ENCODE measurements around the genes TEX19 and FOXK2.

DNA sequence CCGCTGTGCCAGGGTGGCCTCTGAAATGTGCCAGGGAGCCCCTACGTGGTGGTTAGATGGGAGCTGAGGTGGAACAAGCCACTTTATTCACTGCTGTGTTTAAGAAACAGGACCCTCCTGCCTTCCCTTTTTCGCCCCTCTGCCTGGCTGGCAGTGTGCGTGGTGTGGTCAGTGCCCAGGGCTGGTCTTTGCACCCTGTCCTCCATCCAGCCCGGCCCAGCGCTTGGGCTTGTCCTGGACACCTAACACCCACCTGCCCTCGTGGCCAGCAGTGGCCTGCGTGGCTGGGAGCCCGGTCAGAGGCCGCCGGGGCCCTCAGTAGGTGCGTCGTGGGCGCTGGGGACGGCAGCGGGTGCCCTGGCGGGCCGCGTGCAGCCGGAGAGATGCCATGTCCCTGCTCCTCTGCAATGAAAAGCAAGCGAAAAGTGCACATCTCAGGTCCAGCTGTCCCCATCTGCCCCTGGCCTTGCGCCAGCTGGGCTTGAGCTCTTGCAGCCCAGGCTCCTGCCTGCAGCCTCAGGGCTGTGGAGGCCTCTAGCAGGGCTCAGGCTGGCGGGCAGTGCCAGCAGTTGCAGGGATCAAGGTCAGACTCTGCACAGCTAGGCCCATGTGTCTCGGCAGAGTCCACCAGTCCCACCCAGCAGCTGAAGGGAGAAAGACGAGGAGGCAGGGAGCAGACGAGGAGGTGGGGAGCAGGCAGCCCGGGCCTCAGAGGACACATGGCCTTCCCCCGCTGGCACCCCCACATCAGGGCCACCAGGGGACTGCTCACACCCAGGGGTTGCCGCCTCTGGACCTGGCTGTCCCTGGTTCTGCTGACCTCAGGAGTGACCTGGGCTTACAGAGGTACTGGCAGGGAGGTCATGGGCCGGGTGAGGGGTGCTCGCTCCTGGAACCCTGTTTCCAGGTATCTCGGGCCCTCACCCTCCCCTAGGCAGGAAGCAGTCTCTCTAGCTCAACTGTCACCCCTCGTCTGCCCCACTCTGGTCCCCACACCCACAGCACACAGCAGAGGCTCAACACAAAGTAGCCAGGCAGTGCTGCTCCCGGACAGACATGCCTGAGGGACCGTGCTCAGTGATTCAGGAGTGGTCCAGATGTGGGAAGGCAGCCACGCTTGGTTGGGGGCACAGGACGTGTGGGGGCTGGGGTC lies 11.2 kb downstream of the SLC16A3 start:
- PRO-cap: no peak
- RAMPAGE, long total RNA, 3 experiments: no peak in any of the 3 experiments

DNA sequence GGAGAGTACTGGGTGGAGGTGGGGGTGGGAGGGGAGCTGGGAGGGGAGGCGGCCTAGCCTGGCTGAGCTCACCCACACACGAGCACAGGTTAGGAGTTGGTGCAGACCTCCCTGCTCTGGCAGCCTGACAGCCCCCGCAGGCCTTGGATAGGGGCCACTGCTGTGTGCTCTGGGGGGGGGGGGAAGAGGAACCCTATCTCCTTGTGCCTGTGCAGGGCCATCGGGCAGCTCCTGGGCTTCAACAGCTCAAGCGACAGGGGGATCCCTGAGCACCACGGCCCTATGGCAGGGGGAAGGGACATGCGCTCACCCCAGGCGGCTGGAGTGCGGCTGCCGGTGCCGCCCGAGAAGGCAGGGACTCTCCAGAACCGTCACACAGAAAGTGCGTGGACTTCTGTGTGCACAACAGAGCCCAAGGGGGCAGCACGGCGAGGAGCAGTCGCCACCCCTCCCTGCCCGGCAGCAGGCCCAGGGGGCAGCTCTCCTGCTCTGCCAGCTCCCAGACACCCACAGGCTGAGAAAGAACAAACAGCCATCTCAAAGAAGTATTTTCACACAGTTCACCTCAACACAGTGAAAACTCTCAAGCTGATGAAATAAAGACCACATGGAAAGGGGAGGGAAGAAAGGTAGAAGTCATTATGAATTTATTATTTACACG lies 13.3 kb downstream of the SLC16A3 start:
- PRO-cap: bidirectional peak, plus-strand start at position 81 of the sequence, minus-strand start outside the sequence
- RAMPAGE, long total RNA, 3 experiments: start-site peak on the plus strand in 1 of 3 experiments, centred at position 241 of the sequence, 5 reads per replicate

DNA sequence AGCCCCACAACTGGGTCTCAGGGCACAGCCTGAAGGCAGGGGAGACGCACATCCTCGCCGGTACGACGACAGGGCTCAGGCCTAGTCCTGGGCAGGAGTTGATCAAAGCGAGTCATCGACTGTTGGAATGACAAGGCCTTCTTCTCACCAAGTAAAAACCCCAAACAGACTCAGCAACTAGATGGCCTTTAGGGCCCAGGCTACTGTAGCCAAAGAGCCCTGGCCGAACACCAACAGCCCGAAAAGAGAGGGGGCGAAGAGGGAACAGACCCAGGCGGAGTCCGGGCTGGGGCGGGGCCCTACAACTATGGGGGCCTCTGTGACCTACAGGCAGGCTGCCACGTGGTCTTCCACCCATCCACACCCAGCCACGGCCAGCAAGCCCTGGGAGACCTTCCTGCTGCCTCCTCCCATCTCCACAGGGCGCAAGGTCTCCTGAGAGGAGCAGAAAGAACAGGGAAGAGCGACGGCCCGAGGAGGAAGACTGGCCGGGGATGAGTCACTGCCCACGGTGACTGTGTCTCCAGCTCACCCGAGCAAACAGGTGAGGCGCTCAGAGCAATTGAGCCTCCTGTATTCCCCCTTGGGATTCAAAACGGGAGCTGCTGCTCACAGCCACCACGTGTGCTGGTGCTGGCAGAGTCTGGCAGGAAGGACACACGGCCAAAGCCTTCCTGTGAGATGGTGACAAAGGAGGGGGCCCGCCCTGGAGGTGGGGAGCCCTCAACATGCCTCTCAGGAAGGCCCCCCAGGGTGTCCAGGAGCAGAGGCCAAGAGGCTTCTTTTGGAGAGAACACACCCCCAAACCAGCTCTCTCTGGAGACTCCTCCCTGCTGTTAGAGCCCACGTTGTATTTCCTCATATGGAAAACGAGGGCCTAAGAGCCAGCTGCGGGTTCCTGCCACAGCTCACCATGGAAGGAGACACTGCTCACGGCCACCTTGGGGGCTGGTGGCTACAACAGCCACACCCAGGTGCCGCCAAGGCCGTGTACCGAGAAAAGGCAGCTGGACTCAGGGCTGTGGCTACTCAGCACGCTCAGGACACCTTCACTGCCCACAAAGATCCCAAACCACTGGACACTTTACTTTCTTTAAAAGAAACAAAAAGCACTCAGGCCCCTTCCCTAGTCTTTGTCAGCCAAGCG lies 17.9 kb downstream of the SLC16A3 start:
- PRO-cap: unidirectional peak, plus-strand start at position 861 of the sequence
- RAMPAGE, long total RNA, 3 experiments: no peak in any of the 3 experiments

- PRO-cap: no peak
- RAMPAGE, long total RNA, 3 experiments: no peak in any of the 3 experiments
Observed at GRCh38 chr17:82296533-82297104, 20.8 kb downstream of the CD7 start.

- PRO-cap: no peak
- RAMPAGE, long total RNA, 3 experiments: no peak in any of the 3 experiments
Observed at GRCh38 chr17:82316544-82317035, 818 bp downstream of the CD7 start.

- PRO-cap: no peak
- RAMPAGE, long total RNA, 3 experiments: no peak in any of the 3 experiments
Observed at GRCh38 chr17:82317036-82317372, 404 bp downstream of the CD7 start.

DNA sequence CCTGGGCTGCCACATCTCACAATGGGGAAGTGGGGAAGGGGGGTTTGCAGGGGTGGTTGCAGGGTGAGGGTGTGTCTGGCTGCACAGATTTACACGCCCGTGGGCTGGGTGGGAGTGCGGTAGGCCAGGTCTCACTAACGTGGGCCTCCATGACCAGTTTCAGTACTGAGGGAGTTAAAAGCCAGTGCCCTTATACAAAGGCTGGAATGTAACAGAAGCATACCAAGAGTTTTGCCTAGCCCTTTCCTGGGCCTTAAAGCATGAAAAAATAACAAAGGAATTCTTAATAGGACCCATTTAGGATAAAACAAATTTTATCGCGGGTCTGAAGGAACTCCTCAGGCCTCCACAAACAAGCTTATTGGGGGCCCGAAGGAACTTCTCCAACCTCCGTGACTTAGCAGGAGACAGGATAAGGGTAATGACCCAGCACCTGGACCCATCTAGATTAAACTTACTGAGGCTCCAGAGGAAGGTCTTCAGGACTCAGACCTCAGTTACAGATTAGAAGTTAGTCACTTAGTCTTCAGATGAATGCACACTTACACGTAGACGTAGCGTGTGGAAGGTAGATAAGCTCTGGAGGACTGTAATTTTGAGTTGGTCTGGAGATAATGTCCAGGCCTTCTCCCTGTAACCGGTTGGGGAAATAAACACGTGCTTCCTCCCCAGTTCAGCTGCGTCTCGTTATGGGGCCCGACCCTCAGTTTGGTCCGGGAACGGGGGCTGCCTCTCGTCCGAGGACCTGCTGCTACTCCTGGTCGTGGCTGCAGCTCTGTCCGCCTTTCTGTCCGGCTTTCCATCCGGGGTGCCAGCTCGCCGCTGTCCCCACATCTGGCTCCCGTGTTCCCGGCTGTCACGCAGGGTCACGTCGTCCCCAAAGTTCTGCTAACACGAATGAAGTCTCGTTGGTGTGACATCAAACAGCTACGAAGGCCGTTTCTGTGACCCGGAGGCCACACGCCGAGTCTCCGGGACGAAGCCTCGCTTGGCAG lies 11.6 kb upstream of the SECTM1 start:
- PRO-cap: no peak
- RAMPAGE, long total RNA, 3 experiments: no peak in any of the 3 experiments

GRCh38 chr17:82358964-82359427 lies at the start of gene TEX19:
TSS of gene TEX19 (plus strand) at chr17:82359247.
- PRO-cap: no peak
- RAMPAGE, long total RNA, 3 experiments: no peak in any of the 3 experiments

GRCh38 chr17:82443396-82443848 lies 7.1 kb downstream of the CYBC1 start:
- PRO-cap: no peak
- RAMPAGE, long total RNA, 3 experiments: no peak in any of the 3 experiments

- PRO-cap: bidirectional peak, plus-strand start at chr17:82519166, minus-strand start at chr17:82519086; bidirectional peak, plus-strand start at chr17:82519736, minus-strand start at chr17:82519522
- RAMPAGE, long total RNA, 3 experiments: no peak in any of the 3 experiments
Observed at GRCh38 chr17:82518934-82519620, 455 bp upstream of the FOXK2 start.

DNA sequence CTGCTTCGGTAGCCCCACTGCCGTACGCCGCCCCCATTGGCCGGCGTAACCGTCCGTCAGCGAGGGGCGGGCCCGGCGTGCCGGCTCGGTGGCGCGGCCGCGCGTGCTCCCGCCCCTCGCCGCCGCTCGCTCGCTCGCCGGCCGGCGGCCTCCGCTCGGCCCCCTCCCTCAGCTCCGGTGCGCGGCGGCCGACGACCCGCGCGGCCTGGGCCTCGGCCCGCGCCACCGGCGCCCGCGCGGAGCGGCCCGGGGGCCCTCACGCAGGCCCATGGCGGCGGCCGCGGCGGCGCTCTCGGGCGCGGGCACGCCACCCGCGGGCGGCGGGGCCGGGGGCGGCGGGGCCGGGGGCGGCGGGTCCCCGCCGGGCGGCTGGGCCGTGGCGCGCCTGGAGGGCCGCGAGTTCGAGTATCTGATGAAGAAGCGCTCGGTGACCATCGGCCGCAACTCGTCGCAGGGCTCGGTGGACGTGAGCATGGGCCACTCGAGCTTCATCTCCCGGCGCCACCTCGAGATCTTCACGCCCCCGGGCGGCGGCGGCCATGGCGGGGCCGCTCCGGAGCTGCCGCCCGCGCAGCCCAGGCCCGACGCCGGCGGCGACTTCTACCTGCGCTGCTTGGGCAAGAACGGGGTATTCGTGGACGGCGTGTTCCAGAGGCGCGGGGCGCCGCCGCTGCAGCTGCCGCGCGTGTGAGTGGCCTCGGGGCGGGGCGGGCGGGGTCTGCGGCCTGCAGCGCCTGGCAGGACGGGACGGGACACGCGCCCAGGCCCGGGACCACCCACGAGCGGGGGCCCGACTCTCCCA lies at the start of gene FOXK2:
FOXK2 (plus strand) TSS at position 112 of the 802 bp plus-strand sequence.
- PRO-cap: bidirectional peak, plus-strand start at position 116 of the sequence, minus-strand start outside the sequence
- RAMPAGE, long total RNA, 3 experiments: no peak in any of the 3 experiments

GRCh38 chr17:82617164-82617470 lies 31.1 kb downstream of the WDR45B start:
- PRO-cap: no peak
- RAMPAGE, long total RNA, 3 experiments: no peak in any of the 3 experiments

DNA sequence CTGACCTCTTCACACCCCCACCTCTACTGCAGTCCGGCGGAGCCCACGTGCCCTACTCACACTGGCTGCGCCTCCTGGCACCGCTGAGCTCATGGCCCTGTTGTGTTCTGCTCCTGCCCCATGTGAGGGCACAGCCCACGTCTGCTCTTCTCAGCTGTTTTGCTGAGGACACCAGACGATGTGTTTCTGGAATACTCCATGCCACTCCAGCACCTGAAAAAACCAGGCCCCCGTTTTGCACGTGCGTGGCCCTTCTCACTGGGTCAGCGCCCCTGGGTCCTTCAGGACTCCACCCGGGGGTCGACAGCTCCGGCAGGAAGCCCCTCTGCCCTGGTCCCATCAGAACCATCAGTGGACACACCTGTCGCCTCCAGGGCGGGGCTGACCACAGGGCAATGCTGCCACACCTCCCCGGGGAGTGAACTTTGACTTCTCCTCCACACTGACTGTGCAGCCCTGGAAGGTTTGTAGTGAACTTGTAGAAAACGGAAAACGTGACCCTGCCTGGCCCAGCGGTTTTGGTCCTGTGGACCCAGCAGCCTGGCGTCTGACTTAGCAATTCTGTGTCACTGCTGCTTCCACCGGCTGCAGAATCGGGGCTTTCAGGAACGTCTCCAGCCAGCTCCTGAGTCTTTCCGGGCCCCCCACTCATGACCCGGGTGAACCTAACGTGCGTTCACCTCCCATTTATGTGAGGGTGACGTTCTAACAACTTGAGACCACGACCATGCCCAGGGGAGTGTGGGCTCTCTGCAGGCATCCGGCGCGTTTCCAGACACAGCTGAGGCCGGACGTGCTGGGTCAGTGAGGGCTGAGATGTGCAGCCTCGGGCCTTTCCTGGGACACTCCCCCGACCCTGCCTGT lies 5.8 kb upstream of the RAB40B start:
- PRO-cap: no peak
- RAMPAGE, long total RNA, 3 experiments: no peak in any of the 3 experiments

DNA sequence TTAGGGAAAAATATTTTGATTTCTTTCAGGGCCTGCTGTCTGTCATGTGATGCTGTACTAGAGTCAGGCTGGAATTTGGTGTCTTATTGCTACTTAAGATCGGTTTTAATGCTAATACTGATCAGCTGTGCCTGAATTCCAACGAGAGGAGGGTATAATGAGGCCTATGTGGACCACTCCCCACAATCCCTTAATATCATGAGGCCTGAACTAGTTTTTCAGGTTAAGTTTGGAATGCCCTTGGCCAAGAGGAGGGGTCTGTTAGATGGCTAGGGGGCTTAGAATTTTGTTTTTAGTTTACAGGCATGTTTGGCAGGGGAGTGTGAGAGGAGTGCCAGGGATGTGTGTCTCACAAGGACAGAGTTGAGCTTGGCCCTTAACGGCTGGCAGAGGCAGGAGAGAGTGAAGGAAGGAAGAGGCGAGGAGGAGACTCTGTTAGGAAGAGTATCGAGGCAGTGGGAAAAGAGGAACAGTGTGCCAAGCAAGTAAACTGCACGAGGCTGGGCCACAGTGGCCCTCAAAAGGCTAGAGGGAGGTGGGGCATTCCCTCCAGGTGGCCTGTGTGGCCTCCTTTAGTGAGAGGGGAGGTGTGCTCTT lies 3.7 kb downstream of the TBCD start:
- PRO-cap: no peak
- RAMPAGE, long total RNA, 3 experiments: no peak in any of the 3 experiments

DNA sequence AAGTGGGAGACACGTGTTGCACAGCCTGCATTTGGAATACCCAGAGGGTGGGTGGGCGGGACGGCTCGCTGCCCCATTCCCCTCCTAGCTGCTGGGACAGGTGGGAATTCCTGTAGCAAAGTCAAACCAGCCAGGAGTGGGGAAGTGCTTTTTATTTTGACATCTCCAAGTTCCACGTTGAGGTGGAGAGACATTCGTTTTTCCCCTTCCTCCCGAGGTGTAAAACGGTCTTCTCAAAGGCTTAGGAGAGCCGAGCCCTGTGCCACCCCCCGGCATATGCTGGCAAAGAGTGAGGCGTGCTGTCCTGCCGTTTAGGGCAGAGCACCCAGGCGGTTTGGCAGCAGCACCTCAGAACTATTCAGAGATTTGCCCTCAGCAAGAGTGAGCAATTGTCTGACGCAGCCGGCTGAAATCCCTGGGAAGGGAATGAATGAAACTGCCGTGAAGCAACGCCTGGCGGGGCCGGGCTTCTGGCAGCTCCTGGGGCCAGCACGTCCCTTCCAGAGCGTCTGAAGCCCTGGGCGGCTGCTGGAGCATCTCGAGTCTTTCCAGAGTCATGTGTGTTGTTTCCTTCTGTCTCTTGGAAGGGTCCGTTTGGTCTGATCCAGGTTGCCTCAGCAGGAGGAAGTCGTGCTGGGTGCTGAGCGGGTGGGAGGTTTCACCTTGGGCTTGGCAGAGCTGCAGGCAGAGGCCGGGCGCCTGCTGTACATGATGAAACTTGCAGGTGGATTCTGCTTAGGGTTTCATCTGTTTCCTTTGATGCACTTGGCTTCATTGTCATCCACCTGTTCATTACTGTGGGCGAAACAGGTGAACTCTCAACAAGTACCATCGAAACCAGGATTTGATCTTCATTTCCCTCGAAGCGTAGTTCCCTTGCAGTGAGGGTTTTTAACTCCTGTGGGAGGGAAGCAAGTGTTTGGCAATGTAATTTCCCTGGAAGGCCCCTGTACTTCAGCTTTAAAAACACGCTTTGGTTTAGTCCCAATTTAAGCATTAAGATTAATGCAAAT lies 35.3 kb downstream of the TBCD start:
- PRO-cap: no peak
- RAMPAGE, long total RNA, 3 experiments: no peak in any of the 3 experiments

GRCh38 chr17:82889181-82890264 lies 49.7 kb upstream of the ZNF750 start:
- PRO-cap: no peak
- RAMPAGE, long total RNA, 3 experiments: no peak in any of the 3 experiments

DNA sequence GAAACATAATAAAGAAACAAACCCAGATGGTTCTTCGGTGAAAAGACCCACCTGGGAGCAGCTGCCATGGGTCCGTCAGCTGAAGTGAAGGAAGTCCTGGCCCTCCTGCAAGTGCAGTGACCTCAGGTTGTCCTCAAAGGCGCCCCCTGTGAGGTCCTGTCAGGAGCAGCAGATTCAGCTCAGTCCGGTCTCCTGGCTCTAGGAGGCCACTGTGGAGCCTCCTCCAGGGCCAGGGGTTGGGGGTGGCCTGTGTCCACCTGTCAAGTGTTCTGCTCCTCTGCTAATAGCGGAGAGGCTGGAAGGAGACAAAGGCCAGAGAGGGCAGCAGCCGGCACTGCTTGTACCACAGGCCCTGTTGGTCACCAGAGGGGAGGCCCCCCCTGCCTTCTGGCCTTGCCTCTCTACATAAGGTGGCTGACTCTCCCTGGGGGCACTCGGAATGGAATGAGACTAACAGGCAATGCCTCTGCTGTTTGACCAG lies 104.7 kb downstream of the B3GNTL1 start:
- PRO-cap: no peak
- RAMPAGE, long total RNA, 3 experiments: no peak in any of the 3 experiments

DNA sequence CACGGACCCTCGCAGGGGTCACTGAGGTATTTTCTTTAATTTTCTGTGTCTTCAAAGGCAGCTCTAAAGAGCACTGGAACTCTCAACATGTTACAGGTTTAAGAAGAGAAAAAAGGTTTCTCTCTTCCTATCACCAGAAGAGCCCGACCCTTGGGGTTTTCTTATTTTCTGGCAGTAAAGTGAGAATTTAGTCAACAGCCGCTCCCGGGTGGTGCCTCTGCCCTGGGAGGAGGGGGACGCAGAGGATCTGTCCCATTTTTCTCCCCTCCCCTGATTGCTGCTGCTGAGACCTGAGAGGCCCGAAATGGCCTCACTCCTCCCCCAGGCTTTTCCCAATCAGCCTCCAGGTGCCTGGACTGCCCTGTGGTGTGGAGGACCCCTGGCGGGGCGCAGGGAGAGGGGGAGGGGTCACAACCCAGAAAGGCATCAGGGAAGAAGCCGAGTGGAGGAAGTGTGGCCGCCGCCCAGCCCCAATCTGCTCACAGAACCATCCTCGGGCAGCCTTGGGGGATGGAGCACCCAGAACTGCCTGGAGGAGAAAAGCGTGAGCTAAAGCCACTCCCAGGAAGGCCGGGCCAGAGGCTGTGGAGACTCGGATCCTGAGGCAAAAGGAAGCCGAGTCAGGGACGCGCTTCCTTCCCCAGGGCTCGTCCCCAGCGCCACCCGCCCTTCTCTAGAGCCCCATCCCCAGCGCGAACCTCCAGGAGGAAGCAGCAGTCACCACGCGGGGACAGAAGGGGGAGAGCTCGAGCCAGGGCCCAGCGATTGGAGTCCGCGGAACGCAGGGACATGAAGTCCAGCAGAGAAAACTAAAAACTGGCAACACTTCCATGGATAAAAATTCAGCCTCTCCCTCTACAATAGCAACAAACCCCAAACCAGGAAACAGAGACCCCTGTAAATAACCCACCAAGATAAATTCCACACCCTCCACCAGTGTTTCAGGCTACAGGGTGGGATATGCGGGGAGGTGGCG lies 88.6 kb downstream of the B3GNTL1 start:
- PRO-cap: bidirectional peak, plus-strand start at position 716 of the sequence, minus-strand start at position 505 of the sequence
- RAMPAGE, long total RNA, 3 experiments: no peak in any of the 3 experiments

DNA sequence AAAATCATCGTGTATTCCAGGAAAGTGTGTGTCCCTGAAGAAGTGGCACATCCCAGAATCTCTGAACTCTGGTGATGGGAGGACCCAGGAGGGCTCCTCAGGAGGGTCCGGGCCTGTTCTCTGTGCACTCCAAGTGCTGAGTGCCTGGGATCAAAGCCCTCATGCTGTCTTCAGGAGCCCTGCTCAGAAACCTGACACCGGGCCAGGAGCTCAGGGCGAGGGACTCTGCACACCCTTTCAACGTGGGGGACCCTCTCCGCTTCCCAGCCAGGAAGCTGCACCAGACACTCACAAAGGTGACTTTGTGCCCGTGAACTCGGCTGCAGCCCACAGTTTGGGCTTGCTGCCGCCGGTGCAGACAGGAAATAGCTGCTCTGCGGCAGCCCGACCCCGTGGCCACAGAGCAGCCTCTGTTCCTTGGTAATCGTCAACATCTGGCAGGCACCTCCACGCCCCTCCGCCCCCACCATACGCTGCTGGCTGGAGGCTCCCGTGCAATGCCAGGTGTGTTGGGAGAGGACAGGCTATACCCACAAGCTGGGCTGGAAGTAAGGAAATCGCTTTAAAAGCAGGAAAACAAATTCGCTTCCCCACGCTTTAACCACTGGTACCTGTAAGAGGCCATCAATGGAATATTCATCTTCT lies 65.6 kb downstream of the B3GNTL1 start:
- PRO-cap: no peak
- RAMPAGE, long total RNA, 3 experiments: no peak in any of the 3 experiments

DNA sequence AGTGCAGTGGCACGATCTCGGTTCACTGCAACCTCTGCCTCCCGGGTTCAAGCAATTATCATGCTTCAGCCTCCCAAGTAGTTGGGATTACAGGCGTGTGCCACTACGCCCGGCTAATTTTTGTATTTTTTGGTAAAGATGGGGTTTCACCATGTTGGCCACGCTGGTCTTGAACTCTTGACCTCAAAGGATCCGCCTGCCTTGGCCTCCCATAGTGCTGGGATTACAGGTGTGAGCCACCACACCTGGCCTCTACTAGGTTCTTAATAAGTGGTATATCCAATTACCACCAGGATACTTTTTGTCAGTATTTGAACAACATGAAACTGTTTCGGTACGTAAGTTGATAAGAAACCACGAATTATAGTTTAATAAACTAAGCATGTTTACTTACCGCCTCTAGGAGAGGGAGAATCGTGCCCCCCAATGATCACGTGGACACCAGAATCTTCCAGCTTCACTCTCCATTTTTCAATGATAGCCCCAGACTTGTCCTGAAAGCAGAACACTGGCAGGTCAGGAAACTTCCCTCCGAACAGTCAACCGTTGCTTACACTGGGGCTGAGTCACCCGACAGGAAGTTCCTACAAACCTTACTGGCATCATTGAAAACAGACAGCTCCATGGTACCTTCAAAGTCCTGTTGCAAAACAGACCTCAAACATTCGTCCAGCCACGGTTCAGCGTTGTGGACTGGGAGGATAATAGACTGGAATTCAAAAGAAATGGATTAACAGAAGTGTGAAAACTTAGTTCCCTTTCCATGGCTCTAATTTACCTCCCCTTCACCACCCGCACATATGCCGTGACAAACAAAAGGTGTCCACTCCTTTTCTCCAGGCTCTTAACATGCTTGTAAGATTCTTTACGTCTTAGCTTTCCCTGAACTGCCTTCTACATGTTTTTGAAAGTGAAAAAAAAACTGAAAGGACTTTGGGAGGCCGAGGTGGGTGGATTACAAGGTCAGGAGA lies 3.2 kb downstream of the B3GNTL1 start:
- PRO-cap: bidirectional peak, plus-strand start at position 660 of the sequence, minus-strand start at position 476 of the sequence
- RAMPAGE, long total RNA, 3 experiments: start-site peak on the minus strand in 1 of 3 experiments, centred at position 509 of the sequence, 19 reads per replicate